Osteocyte (in vitro differentiated cells): ENCODE results near the genes GRM5 and TRIM49.

- PRO-cap: unidirectional peak, plus-strand start at chr11:86671760
These were observed 128.7 kb upstream of the PRSS23 start for GRCh38 chr11:86671365-86672302.

- PRO-cap: no peak
These were observed 8.4 kb downstream of the PRSS23 start for GRCh38 chr11:86808540-86809299.

GRCh38 chr11:86815048-86815401 is 14.7 kb downstream of the PRSS23 start:
- PRO-cap: no peak

GRCh38 chr11:86941916-86942802 is 13.0 kb downstream of the FZD4 start:
- PRO-cap: no peak

- PRO-cap: no peak
These were observed 86.2 kb downstream of the GRM5 start for GRCh38 chr11:88979673-88979902.

DNA sequence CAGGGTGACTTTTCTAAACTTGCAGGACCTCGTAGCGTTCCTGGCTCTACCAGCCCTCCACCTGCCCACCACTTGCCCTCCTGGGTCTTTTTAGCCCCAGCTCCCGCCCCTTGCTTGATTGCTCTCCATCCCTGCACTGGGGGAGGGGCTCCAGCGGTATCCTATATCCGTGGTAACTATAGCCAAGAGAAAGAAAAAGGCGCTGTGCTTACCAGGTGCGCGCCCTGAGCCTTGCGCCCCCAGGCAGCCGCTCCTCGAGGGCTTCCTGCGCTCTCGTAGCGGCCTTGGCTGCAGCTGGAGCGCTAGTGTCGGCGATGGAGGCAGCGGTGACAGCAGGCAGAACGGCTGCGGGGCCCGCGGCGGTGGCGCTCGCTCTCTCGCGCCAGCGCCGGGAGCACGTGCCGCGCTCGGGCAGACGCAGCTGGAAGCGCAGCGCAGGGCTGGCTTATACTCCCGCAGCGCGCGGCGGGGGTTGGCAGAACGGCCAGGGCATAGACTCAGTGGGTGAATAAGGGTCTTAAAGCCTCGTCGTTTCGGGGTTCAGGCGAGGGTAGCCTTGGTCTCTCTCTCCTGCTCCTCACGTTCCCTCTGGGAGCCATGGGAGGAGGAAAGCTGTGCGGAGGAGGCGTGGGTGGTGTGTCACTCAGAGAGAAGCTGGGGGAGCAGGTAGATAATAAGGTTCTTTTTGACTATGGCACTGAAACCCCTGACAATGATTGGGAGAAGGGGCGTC is at the start of gene GRM5:
TSS of gene GRM5 (minus strand) at position 419 of the 733 bp plus-strand sequence.
- PRO-cap: no peak

- PRO-cap: no peak
These were observed 4.8 kb upstream of the NOX4 start for GRCh38 chr11:89495709-89496555.

- PRO-cap: no peak
These were observed at the start of gene TRIM49 for GRCh38 chr11:89808439-89808742. TRIM49 (minus strand) TSS chr11:89808575.

- PRO-cap: no peak
These were observed 242.8 kb upstream of the FAT3 start for GRCh38 chr11:91981867-91982224.

DNA sequence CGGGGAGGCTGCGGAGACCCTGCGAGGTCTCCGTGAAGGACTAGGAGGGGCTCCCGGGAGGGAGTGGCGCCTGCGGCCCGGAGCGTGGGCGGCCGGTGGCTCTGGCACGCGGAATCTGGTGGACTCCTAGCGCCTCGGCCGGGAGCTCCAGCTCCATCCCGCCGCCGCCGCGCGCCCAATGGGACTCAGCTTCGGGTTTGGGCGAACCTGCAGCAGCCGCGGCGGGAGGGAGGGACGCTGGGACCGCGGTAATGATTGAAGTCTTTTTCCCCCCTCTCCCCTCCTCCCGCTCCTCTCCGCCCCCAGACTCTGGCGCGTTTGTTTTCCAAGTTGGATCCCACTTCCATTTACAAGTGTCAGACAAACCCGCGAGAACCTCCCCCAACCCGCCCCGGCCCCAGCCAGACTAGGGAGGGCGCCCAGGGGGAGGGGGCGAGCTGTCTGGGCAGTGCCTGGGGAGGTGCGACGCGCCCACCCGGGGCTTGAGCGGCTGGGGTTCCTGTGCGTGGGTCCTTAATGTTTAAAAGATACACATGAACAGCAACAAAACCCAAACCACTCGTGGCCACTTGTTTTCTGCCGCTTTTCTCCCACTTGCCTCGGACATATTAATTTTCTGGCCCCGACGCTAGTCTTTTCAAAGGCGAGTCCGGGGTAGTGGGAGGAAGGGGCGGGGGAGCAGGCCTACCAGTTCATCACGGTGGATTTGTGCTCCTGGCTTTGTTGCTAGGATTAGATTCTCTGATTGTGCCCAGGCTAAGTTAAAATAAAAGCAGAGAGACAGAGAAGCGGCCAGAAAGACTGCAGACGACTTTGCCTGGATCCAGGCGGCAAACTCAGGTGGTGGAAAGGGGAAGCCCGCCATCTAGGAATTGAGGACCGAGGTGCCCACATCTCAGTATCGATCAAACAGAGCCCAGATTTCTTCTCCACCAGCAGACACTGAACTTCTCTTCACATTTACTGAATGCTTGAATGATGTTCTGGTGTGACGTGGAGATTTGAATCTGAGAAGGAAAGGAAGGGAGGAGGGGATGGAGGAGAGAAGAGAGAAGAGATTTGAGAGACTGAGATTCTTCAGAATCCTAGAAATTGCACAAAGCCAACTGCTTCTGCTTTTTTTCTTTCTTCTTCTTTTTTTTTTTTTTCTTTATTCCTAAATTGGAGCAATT is 2.4 kb downstream of the FAT3 start:
- PRO-cap: bidirectional peak, plus-strand start at position 448 of the sequence, minus-strand start at position 180 of the sequence

- PRO-cap: no peak
These were observed 198.9 kb upstream of the MTNR1B start for GRCh38 chr11:92770602-92770988.

GRCh38 chr11:93499177-93499506 is 44.0 kb downstream of the SMCO4 start:
- PRO-cap: no peak

GRCh38 chr11:93719306-93719602 is 22.0 kb downstream of the TAF1D start:
- PRO-cap: no peak

GRCh38 chr11:93737840-93738969 is 3.1 kb downstream of the TAF1D start:
- PRO-cap: no peak

- PRO-cap: no peak
These were observed 29.5 kb downstream of the VSTM5 start for GRCh38 chr11:93820917-93821220.

DNA sequence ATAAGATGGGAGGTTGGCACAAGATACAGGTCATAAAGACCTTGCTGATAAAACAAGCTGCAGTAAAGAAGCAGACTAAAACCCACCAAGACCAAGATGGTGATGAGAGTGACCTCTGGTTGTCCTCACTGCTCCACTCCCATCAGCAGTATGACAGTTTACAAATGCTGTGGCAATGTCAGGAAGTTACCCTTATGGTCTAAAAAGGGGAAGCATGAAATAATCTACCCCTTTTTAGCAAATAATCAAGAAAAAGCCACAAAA is 8.8 kb upstream of the PIWIL4 start:
- PRO-cap: no peak

GRCh38 chr11:94583928-94584663 is 16.9 kb downstream of the PIWIL4 start:
- PRO-cap: no peak

DNA sequence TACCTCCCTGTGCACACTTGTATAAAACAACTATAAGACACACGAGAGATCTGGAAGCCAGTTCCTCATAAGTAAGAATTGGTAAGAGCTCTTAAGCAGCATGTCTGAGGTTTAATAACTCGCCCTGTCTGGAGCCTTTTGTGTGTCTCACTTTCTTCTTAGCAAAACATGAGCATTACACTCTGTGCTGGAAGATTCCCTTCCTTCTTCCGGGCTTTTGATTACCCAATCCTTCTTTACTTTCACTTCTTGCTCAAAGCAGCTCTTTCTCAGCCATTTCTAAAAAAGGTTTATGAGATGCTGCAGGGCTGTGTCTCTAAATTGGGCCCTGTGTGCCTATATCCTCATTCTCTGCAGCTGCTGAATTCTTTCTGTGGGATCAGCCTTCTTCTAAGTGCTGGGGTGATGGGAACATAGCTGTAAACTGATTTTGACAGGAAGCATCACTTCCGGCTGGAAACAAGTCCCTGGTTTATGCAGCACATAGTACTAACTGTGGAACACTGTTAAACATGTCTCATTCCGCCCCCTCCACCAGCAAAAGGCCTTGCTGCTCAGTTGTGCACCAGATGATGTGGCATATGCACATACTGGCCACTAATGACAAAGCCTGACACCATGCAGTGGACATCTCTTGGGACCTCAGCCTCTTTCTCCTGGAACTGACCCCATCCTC is 71.8 kb downstream of the PIWIL4 start:
- PRO-cap: no peak

- PRO-cap: no peak
These were observed 35.5 kb upstream of the AMOTL1 start for GRCh38 chr11:94732583-94733201.

GRCh38 chr11:94766691-94767328 is 1.3 kb upstream of the AMOTL1 start:
- PRO-cap: no peak